ENCODE data around the gene PPP2R5C.

GRCh38 chr14:100898700-100899286, 4.7 kb downstream of the RTL1 start:
- RAMPAGE, total RNA: no peak

- RAMPAGE, total RNA: no peak
Observed at GRCh38 chr14:100900176-100900789, 3.2 kb downstream of the RTL1 start.

DNA sequence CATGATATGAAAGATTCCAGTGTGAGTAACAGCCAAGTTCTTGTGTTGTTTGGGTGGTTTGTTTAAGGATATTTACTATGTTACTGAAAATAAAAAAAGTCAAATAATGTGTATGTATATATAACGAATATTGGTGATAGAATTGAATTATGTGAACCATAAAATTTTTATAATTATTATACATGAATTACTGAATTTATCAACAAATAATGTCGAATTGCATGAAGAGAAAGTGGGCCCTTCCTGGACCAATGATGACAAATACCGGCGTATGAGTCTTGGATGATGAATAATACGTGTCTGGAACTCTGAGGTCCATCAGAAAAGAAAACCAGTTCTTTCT, 65.2 kb upstream of the RTL1 start:
- RAMPAGE, total RNA: no peak

DNA sequence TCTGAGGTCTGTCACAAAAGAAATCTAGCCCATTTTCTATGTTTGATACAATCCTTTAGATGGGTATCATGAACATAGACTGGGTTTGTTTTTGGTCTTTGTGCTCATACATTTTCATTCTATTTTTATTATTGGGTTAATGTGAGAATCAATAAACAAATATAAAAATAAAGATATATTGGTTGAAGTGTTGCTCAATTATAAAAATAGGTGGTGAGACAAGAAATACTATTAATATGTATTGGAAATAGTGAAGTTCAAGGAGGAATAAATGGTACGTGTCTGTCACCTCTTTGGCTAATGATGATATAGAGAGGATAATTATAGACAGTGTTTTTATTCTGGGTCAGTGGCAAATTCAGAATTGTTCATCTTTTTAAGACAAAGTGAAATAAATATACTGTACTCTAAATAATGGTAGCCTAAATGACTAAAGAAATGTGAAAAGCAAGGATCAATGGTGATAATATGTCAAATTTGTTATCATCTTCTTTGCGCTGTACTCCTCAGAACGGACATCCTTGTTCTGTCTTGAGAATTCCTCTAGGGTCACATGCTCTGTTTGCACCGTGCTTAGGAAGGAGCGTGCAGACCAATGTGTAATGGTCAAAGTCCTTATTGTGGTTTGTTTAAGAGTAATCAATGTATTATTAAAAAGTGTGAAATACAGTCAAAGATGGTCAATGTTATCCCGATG, 77.7 kb upstream of the RTL1 start:
- RAMPAGE, total RNA: no peak

DNA sequence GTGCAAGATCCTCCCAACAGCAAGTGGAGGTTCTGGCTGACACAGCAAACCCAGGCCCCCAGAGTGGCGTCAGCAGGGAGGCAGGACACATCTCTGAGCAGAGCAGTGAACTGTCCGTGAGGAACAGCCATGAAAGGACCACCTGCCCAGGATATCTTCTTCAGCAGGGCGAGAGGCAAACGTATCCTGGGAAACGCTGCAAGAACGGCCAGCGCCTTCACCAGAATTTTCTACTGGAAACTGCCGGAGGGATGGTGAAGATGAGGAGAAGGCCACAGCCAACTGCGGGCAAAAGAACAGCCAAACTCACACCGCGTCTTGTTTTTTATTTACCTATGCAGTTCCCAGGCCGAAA, 385.5 kb upstream of the RTL1 start:
- RAMPAGE, total RNA: no peak

- RAMPAGE, total RNA: no peak
Observed at GRCh38 chr14:101558848-101559443, 202.6 kb upstream of the PPP2R5C start.

DNA sequence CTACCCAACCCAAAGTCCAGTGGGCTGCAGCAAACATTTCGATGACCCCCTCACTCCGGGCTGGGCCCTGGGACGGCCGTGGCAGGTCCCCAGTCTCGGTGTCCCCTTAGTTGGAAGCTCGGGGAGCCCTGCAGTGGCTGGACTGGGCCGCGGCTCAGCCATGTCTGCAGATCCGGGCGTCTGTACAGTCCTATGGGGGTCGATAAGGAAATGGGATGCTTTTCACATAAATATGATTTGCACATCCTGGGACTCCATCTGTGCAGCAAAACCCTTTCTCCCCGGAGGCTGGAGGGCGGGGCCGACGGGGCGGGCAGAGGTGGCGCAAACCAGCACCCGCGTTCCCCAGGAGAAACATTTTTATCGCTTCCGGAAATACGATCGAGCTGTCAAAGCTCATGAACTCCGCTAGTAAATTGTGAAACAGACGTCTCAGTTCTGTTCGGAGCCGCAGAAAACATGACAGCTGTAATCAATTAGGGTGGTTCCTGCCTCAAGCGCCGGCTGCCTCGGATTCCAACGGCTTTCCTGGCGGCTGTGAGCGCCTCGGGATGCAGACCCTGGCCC, 177.4 kb upstream of the PPP2R5C start:
- RAMPAGE, total RNA: no peak

DNA sequence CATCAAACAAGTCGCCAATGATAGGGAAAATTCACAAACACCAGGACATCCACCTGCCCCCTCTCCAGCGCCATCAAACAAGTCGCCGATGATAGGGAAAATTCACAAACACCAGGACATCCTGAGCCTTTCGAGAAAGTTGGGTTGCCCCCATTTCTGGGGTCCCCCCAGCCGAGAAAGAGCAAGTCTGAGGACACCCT, 162.4 kb upstream of the PPP2R5C start:
- RAMPAGE, total RNA: no peak

GRCh38 chr14:101731020-101732165, 30.1 kb upstream of the PPP2R5C start:
- RAMPAGE, total RNA: no peak

GRCh38 chr14:101761564-101762647, at the start of gene PPP2R5C:
Gene PPP2R5C (plus strand): TSS chr14:101761709.
- RAMPAGE, total RNA: no peak

GRCh38 chr14:101767317-101768137, 6.0 kb downstream of the PPP2R5C start:
- RAMPAGE, total RNA: no peak

DNA sequence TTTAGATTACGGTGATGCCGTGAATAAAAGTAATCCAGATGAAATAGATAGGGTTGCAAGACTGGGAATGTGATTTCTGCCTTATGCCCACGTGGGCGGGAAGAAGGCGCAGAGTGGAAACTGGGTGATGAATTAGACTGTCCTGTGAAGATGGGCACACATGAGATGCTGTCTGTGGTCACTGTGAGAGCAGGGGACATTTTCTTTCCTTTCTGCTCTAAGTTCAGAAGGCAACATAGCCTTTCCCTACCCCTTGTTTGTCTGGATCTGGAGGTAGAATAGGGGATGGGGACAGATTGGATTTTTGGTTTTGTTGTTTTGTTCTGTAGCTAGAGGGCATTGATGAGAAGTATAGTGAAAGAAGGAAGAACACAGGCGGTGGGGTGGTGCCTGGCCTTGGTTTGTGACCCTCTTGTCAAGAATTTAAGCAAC, 97.8 kb downstream of the PPP2R5C start:
- RAMPAGE, total RNA: no peak

GRCh38 chr14:101861240-101862053, 99.9 kb downstream of the PPP2R5C start:
- RAMPAGE, total RNA: no peak

GRCh38 chr14:101862071-101862605, 100.6 kb downstream of the PPP2R5C start:
- RAMPAGE, total RNA: no peak

GRCh38 chr14:101875692-101876424, 88.5 kb upstream of the DYNC1H1 start:
- RAMPAGE, total RNA: no peak

DNA sequence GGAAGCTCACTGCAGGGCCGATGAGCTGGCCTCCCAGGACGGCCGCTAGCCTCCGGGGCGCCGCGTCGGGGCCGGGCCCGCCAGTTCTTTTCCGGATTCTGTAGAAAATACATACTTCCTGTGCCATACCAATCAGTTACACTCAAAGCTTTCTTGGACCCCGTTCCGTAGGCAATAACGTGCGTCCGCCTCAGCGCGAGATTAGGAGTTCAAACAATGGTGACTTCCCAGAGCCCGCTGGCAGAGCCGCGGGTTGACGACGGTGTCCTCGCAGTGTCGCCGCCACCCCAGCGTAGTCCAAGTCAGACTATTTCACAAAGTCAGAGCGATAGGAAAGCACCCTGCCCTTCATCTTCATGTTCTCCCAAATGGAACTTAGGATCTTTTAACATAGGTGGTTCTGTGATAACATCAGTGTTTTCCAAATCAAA, 39.1 kb upstream of the DYNC1H1 start:
- RAMPAGE, total RNA: no peak

- RAMPAGE, total RNA: no peak
Observed at GRCh38 chr14:101989871-101990332, 25.5 kb downstream of the DYNC1H1 start.

GRCh38 chr14:102042324-102042795, 44.5 kb downstream of the HSP90AA1 start:
- RAMPAGE, total RNA: no peak

- RAMPAGE, total RNA: no peak
Observed at GRCh38 chr14:102154859-102155575, 15.3 kb downstream of the WDR20 start.

GRCh38 chr14:102455381-102455633, 54.3 kb downstream of the ANKRD9 start:
- RAMPAGE, total RNA: no peak

All from foreskin keratinocyte (primary cell).